Osteoblast (primary cell): Measurements from ENCODE around the genes EHD1, ZFPL1 and TMEM262.

DNA sequence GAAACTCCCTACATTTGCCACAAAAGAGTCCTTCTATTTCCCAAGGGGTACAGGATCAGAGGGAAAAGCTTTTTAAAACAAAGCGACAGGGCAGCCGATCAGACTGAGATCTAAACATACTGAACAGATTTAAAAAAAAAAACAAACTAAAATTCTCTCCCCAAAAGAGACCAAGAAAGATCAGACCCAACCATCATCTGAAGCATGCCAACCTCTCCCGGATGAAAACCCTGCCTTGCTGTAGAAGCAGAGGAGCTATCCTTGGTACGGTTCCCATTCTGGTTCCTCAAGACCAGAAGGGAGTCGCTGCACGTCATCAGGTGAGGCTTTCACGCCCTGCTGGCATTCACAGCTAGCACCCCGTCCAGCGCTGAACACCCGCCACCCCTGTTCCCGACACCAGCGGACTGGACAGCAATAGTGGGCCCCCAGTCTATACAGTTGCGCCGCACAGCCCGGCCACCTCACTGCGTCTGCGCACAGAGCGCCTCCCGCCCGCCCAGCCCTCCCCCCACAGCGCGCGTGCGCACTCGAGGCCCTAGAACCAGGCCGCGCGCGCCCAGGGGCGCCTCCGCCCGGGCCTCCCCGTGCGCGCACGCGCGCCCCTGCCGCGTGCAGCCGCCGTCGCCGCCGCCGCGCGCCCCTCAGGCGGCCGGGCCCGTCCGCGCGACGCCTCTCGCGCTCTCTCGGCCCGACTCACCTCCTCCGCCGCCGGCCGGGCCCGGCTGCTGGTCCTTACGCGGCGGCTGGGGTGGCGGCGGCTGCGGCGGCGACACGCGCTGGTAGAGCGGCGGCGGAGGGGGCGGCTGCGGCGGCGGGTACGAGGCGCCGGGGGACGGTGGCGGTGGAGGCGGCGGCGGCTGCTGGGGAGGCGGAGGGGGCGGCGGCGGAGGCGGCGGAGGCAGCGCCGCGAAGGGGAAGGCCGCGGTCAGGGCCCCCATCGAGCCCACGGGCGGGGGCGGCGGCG lies 772 bp downstream of the SF1 start:
- CAGE, long polyA plus RNA = no peak
- RRBS = 1% methylated on average over 42 of the region's 106 CpGs

DNA sequence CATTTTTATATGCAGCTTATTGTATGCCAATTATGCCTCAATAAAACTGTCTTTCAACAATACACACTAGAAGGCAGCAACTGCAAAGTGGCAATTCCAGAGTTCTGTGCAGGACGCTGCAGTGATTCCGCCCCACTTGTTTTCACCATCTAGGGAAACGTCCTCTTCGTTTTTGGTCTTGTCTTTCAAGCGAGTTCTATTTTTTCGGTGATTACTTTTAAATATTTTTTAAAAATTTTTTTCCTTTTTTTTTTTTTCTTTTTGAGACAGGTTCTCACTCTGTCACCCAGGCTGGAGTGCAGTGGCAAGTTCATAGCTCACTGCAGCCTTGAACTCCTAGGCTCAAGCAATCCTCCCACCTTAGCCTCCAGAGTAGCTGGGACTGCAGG lies 7.0 kb upstream of the SF1 start:
- CAGE, long polyA plus RNA = no peak
- RRBS = no CpG with 5 or more reads among the region's 6 CpGs

GRCh38 chr11:64851514-64852538 lies 7.4 kb upstream of the CDC42BPG start:
- CAGE, long polyA plus RNA = no peak
- RRBS = no CpG with 5 or more reads among the region's 14 CpGs

GRCh38 chr11:64864210-64864874 lies 14.1 kb downstream of the EHD1 start:
- CAGE, long polyA plus RNA = no peak
- RRBS = 61% methylated on average over 2 of the region's 19 CpGs

DNA sequence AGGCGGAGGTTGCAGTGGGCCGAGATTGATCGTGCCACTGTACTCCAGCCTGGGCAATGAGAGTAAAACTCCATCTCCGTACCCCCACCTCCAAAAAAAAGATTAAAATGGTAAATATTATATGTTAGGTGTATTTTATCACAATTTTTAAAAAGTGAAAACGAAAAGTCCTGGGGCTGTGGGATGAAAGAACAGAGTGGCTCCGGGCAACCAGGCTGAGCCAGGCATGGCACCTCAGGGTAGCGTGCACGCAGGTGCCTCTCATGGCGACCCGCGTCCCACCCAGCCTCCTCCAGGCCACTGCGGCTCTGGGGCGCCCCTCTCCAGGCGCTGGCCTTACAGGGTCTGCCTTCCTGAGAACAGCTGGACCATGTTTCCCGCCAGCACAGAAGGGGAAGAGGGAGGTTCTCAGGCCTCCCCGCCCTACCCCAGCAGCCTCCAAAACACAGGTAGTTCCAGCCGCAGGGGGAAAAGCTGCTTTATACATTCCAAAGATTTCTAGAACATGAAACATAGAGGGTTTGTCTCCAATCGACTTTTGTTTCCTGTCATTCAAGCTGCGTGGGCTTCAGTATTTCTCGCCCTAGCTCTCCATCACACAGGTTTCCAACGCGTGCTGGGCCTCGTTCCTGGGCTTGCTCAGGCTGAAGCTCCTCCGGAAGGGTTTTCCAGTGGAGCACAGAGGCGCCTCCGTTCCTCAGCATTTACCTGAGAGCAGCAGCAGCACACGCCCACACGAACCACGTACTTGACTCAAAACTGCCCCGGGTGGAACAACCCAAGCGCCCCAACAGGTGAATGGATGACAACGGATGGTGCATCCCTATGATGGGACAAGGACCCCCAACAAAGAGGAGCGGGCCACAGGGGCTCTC lies 10.5 kb downstream of the EHD1 start:
- CAGE, long polyA plus RNA = no peak
- RRBS = 93% methylated on average over 5 of the region's 33 CpGs

- CAGE, long polyA plus RNA = start-site peak on the minus strand at chr11:64878494-64878625, 1,561 and 534 reads in 2 replicates
- RRBS = under 1% methylated on average over 27 of the region's 89 CpGs
Measured at GRCh38 chr11:64877666-64878740, at the start of gene EHD1. EHD1 (minus strand) TSS chr11:64878621.

- CAGE, long polyA plus RNA = no peak
- RRBS = 2% methylated on average over 17 of the region's 56 CpGs
Measured at GRCh38 chr11:64878741-64879583, 541 bp upstream of the EHD1 start.

DNA sequence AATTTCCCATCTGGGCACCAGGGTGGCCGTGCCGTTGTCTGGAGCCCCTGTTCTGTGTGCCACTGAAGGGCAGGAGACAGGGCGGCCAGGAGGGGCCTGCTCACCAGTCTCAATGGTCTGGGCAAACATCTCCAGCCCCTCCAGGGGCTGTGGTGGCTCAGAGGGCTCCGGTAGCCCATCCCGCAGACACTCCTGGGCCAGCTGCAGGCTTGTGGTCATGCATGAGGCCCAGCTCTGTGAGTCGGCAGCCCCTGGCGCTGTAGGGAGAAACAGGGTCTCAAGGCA lies 3.1 kb downstream of the ATG2A start:
- CAGE, long polyA plus RNA = no peak
- RRBS = no CpG with 5 or more reads among the region's 7 CpGs

GRCh38 chr11:65083717-65084868 lies at the start of gene ZFPL1:
ZFPL1 (plus strand) TSS chr11:65084222.
- CAGE, long polyA plus RNA = start-site peak on the plus strand at chr11:65084202-65084333, 640 and 222 reads in 2 replicates
- RRBS = 2% methylated on average over 25 of the region's 90 CpGs

GRCh38 chr11:65088958-65089643 lies at the start of gene TMEM262:
TMEM262 (minus strand) TSS chr11:65089110.
- CAGE, long polyA plus RNA = no peak
- RRBS = no CpG with 5 or more reads among the region's 14 CpGs

GRCh38 chr11:65110111-65110975 lies 1.3 kb upstream of the TM7SF2 start:
- CAGE, long polyA plus RNA = no peak
- RRBS = no CpG with 5 or more reads among the region's 23 CpGs

DNA sequence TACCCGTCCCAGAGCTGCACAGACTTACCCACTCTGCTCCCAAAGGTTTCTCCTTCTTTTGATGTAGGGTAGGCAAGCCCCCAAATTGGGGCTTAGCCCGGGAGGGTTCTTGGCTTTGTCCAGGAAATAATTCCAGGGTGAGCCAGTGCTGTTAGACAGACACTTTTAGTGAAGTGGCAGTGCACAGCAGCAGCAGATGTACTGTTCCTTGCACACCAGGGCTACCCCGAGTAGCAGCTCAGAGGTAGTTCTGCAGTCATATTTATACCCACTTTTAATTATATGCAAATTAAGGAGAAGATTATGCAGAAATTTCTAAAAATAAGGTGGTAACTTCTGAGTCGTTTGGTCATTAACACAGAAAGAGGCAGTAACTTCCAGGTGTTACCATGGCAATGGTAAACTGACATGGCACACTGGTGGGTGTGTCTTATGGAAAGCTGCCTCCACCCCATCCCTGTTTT lies 12.2 kb upstream of the SYVN1 start:
- CAGE, long polyA plus RNA = no peak
- RRBS = no CpG with 5 or more reads among the region's 4 CpGs

- CAGE, long polyA plus RNA = no peak
- RRBS = no CpG with 5 or more reads among the region's 27 CpGs
Measured at GRCh38 chr11:65165720-65166330, 4.2 kb upstream of the SPDYC start.

- CAGE, long polyA plus RNA = no peak
- RRBS = no CpG with 5 or more reads among the region's 10 CpGs
Measured at GRCh38 chr11:65293634-65294417, 20.8 kb upstream of the CDC42EP2 start.

DNA sequence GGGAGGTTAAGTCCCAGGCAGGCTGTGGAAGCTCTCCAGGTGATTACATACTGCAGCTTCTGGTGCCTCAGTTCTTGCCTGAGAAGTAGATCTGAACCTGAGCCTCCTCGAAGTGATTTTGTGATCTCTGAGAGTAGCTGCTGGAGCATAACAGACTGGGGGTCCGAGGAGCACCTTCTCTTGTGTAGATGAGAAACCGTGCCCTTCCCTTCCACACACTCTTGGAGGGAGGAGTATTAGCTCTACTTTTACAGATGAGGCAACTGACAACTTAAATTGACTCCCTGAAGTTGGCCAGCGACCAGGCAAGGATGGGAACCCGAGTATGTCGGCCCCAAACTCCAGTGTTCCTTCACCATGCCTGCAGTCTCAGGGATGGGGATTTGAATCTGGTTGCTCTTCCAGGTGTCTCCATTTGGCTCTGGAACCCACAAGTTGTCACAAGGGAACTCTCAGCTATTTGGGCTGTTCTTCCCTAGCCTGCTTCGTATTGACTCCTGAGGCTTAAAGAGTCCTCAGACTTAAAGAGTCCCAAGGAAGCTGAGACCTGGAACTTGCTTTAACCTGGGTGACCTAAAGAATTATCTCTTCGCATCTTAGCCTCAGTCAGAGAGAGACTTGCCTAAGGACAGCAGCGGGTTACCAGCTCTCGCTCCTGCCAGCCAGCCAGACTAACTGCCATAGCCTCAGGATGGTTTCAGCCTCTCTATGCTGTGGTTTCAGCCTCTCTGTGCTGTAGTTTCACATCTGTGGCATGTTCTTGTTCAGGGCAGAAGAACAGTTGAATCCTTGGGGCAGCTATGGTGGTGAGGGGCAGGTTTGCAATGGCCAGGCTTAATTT lies 2.0 kb downstream of the FRMD8 start:
- CAGE, long polyA plus RNA = no peak
- RRBS = no CpG with 5 or more reads among the region's 10 CpGs

GRCh38 chr11:65436651-65436915 lies 50.1 kb downstream of the FRMD8 start:
- CAGE, long polyA plus RNA = no peak
- RRBS = no CpG with 5 or more reads among the region's 3 CpGs

- CAGE, long polyA plus RNA = no peak
- RRBS = no CpG with 5 or more reads among the region's 15 CpGs
Measured at GRCh38 chr11:65437245-65438367, 51.2 kb downstream of the FRMD8 start.

- CAGE, long polyA plus RNA = no peak
- RRBS = no CpG with 5 or more reads among the region's 14 CpGs
Measured at GRCh38 chr11:65479150-65480296, 45.4 kb upstream of the SCYL1 start.

- CAGE, long polyA plus RNA = no peak
- RRBS = no CpG with 5 or more reads among the region's 11 CpGs
Measured at GRCh38 chr11:65488993-65489700, 35.7 kb upstream of the SCYL1 start.

GRCh38 chr11:65492550-65493652 lies 32.0 kb upstream of the SCYL1 start:
- CAGE, long polyA plus RNA = no peak
- RRBS = no CpG with 5 or more reads among the region's 13 CpGs